ENCODE data around the gene INO80D.

DNA sequence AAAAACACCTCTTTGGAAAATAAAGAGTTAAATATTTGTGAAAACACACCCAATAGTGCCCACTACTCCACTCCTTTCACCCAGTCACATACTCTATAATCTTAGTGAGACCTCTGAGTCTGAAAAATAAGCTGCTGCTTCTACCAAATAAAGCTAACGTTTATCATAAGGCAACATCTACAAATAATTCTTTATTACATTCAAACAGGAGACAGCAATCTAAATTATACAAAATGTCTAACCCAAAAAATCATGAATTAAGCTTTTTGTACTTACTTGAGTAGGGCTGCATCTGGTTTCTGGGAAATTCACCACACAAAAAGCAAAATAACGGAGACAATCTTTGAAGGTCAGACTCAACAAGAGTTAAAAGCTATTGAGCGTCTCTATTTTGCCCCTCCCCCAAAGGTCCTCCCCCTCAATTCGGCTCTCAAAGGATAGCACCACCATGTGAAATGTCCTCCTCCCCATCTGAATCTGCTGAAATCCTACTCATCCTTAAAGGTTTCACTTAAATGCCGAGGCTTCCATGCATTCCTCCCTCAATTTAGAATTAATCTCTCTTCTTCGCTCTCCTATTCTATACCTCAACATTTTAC lies 1.9 kb downstream of the RAPH1 start:
- PRO-cap, 6 experiments = no peak in any of the 6 experiments
- RAMPAGE, long total RNA, 2 experiments = no peak in any of the 2 experiments
- RRBS = no CpG with 5 or more reads among the region's 6 CpGs

DNA sequence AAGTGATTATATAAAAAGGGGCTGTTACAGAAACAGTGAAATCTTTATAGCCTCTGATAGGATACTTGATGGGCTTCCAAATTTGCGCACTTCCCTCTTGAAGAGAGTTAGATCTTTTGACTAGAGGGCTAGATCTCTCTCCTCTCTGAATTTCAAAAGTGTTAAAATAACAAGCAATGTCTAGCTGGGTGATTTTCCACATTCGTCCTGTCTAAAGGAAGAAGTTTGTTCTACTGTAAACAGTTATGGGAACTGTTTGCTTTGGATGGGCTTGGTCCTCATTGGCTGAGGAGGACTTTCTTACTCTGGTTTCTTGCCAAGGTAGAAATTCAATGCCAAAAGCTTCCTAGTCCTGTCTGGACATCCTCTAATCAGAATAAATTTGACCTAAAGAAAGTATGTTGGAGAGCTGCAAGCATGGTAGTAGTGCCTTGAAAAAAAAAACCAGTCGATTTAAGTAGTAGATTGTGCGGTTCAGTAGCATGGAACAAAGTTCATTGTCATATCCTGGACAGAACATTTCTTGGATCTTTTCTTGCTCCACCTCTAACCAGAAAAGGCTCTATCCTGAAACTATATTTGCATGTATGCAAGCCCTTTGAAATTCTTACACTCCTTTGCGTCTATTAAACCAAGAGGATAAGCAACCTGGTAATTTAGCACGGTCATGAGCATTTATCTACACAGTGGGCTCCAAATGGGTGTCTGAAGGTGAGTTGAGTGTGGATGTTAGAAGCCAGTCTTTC lies 47.5 kb upstream of the RAPH1 start:
- PRO-cap, 6 experiments = no peak in any of the 6 experiments
- RAMPAGE, long total RNA, 2 experiments = no peak in any of the 2 experiments
- RRBS = no CpG with 5 or more reads among the region's 6 CpGs

DNA sequence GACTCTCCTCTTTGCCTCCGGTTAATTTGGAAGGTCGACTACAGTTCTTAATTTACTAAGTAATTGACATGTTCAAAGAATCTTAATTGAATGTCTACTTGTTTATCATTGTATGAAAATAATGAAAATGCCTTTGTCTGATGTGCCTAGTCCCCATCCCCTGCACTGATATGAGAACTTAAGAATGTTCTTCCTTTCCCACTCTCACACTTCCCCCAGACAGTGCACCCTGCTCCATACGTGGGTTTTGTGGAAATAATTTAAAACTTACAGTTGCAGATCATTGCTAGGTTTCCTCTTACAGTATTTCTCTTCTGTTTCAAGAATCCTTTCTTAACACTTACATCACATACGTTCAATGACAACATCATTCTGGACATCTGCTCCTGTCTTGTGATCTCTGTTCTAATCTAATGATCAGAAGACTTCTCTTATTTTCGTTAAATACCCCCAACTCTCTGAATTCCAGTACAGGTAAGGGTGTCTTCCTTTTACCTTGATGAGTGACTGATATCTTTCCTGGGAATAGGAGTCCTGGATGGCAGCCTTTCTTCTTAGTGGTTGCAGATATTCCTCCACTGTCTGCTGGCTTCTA lies 3.6 kb downstream of the ICOS start:
- PRO-cap, 6 experiments = no peak in any of the 6 experiments
- RAMPAGE, long total RNA, 2 experiments = no peak in any of the 2 experiments
- RRBS = no CpG with 5 or more reads among the region's 5 CpGs

- PRO-cap, 6 experiments = no peak in any of the 6 experiments
- RAMPAGE, long total RNA, 2 experiments = no peak in any of the 2 experiments
- RRBS = no CpG with 5 or more reads among the region's 2 CpGs
These were observed 90.3 kb downstream of the ICOS start for GRCh38 chr2:204026946-204027219.

DNA sequence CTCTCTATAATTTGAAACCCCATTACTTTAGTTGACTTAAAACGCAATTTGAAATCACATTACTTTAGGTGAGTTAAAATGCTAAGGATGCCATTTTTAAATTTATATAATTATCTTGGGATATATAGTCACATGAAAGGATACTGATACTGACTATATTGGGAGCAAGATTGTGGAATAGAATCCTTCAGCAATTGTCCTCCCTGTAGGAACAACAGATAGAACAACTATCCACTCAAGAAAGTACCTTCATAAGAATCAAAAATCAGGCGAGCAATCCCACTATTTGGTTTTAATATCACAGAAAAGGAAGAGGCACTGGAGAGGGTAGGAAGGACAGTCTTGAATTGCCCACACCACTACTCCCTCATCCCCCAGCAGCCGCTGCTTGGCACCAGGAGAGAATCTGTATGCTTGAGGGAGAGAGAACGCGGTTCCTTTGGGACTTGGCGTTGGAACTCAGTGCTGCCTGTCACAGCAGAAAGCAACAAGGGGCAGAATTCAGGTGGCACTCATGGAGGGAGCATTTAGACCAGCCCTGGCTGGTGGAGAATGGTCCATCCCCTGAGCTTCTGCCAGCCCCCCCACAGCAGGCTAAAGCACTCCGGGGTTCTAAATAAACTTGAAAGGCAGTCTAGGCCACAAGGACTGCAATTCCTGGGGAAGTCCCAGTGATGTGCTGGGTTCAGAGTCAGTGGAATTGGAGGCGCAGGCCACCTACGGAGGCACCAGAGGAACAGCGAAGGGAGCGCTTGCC lies 252.7 kb downstream of the PARD3B start:
- PRO-cap, 6 experiments = no peak in any of the 6 experiments
- RAMPAGE, long total RNA, 2 experiments = no peak in any of the 2 experiments
- RRBS = no CpG with 5 or more reads among the region's 11 CpGs

GRCh38 chr2:205700099-205700600 lies 17.8 kb downstream of the NRP2 start:
- PRO-cap, 6 experiments = no peak in any of the 6 experiments
- RAMPAGE, long total RNA, 2 experiments = no peak in any of the 2 experiments
- RRBS = no CpG with 5 or more reads among the region's 6 CpGs

- PRO-cap, 6 experiments = no peak in any of the 6 experiments
- RAMPAGE, long total RNA, 2 experiments = no peak in any of the 2 experiments
- RRBS = no CpG with 5 or more reads among the region's 1 CpG
These were observed 86.6 kb downstream of the NRP2 start for GRCh38 chr2:205768926-205769365.

GRCh38 chr2:205931138-205931499 lies 154.9 kb downstream of the INO80D start:
- PRO-cap, 6 experiments = no peak in any of the 6 experiments
- RAMPAGE, long total RNA, 2 experiments = no peak in any of the 2 experiments
- RRBS = no CpG with 5 or more reads among the region's 3 CpGs

DNA sequence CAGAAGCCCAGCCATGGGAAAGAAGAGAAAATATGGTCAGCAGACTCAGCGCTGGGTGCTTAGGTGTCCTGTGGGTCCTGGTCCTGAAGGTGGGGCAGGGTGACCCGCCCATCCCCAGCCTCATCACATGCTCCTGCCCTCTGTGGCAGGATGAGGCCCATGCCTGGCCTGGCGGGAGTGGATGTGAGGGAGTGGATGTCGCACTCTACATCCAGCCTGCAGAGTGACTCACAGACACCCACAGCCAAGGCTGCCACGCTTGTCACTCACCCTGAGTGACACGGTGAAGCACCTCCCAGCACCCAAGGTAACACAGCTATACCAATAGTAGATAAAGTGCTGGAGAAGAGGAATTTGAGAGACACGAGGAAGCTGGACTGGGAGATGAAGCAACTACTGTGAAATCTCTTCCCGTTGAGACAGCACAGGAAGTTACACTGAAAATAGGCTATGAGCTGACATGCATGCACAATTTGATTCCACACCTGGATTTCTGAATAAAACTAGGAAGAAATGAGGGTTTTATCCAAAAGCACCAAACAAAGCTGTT lies 141.4 kb downstream of the INO80D start:
- PRO-cap, 6 experiments = no peak in any of the 6 experiments
- RAMPAGE, long total RNA, 2 experiments = no peak in any of the 2 experiments
- RRBS = no CpG with 5 or more reads among the region's 8 CpGs

- PRO-cap, 6 experiments = no peak in any of the 6 experiments
- RAMPAGE, long total RNA, 2 experiments = no peak in any of the 2 experiments
- RRBS = no CpG with 5 or more reads among the region's 6 CpGs
These were observed 63.3 kb downstream of the INO80D start for GRCh38 chr2:206022796-206023037.

- PRO-cap, 6 experiments = peak in 6 of 6 experiments; most common plus-strand start chr2:206085960 (in 6); most common minus-strand start chr2:206085853 (in 6)
- RAMPAGE, long total RNA, 2 experiments = start-site peak on the minus strand in 1 of 2 experiments, at chr2:206085774-206086174 at its widest, 12 to 26 reads per replicate
- RRBS = under 1% methylated on average over 18 of the region's 43 CpGs
These were observed at the start of gene INO80D for GRCh38 chr2:206085707-206086436. Gene INO80D (minus strand): TSS chr2:206086174.

GRCh38 chr2:206144661-206145035 lies 14.6 kb downstream of the NDUFS1 start:
- PRO-cap, 6 experiments = no peak in any of the 6 experiments
- RAMPAGE, long total RNA, 2 experiments = no peak in any of the 2 experiments
- RRBS = no CpG with 5 or more reads among the region's 2 CpGs

- PRO-cap, 6 experiments = no peak in any of the 6 experiments
- RAMPAGE, long total RNA, 2 experiments = no peak in any of the 2 experiments
- RRBS = no CpG with 5 or more reads among the region's 1 CpG
These were observed 16.6 kb downstream of the ADAM23 start for GRCh38 chr2:206460063-206460290.

DNA sequence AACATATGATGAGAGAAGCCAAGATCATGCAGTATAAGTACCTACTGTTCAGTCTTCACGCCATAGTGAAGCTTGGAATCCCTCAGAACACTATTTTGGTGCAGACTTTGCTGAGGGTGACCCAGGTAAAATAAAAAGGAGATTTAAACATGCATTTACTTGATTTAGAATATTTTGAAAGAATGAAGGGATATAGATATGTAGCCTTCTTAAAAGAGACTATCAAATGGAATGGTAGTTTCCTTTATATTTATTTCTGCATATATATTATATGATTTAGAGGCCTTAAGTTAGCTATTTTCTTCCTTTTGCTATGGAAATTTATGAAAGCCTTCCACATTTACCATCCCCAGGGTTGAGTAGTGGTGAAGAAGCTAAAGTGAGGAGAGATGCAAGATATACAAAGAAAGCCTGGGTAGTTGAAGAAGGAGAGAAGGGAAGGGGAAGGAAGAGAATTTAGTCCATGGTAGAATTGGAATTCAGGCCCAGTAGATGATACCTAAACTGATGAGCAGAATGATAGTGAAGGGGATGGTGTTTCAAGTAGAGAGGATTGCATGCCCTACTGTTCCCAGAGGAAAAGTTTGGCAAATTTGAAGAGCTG lies 2.0 kb downstream of the FASTKD2 start:
- PRO-cap, 6 experiments = no peak in any of the 6 experiments
- RAMPAGE, long total RNA, 2 experiments = no peak in any of the 2 experiments
- RRBS = no CpG with 5 or more reads among the region's 1 CpG

DNA sequence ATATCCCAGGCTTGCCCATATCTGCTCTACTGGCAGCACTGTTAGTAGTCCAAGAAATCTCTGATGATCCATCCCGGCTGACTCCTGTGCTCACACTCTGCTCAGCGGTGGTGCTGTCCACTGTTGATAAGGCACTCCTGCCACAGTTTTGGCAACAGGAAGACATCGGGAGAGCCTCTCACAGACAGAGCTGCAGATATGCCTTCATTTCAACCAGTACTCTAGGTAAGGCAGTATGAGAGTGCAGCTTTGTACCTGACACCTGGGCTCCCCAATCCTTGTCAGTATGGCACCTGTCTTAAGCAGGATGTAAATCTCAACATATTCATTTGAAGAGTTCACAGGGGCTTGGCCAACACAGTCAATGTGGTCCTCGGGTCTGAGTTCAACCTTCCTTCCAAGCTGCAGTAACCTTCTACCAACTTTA lies 16.4 kb downstream of the KLF7 start:
- PRO-cap, 6 experiments = peak in 2 of 6 experiments; most common plus-strand start position 145 of the sequence (in 1); most common minus-strand start position 99 of the sequence (in 2)
- RAMPAGE, long total RNA, 2 experiments = no peak in any of the 2 experiments
- RRBS = no CpG with 5 or more reads among the region's 4 CpGs

GRCh38 chr2:207226874-207228064 lies 61.5 kb upstream of the KLF7 start:
- PRO-cap, 6 experiments = peak in 1 of 6 experiments; most common plus-strand start chr2:207227273 (in 1)
- RAMPAGE, long total RNA, 2 experiments = no peak in any of the 2 experiments
- RRBS = no CpG with 5 or more reads among the region's 25 CpGs

- PRO-cap, 6 experiments = peak in 1 of 6 experiments; most common minus-strand start chr2:207229288 (in 1)
- RAMPAGE, long total RNA, 2 experiments = no peak in any of the 2 experiments
- RRBS = no CpG with 5 or more reads among the region's 3 CpGs
These were observed 63.3 kb upstream of the KLF7 start for GRCh38 chr2:207229017-207229535.

DNA sequence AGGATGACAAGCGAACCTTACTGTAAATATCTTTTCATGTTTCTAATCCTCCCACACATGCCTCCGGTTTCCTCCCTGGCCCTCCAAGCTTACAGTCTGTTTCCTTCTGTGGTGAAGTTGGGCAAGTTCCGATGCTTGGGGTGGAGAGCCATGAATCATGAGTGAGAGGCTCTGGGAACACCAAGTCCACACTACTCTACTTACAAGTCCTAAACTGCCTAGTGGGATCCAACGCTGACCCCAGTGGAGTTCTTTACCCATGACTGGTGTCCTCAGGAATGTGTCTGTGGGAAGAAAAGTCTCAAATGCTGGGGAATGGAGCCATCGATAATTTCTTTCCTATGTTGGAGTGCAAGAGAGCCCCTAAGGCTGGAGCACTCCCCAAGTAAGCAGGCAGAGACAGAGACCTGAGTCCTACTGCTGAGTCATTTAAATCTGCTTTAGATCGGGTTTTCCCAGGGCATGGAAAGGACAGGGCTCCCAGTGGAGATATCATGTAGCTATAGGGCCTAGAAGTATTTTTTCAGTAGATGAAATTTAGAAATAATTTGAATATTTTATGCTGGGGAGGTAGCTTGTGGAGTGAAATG lies 73.5 kb upstream of the KLF7 start:
- PRO-cap, 6 experiments = peak in 1 of 6 experiments; most common plus-strand start position 205 of the sequence (in 1); most common minus-strand start position 98 of the sequence (in 1)
- RAMPAGE, long total RNA, 2 experiments = no peak in any of the 2 experiments
- RRBS = no CpG with 5 or more reads among the region's 6 CpGs

GRCh38 chr2:207515565-207516159 lies 14.1 kb upstream of the CREB1 start:
- PRO-cap, 6 experiments = no peak in any of the 6 experiments
- RAMPAGE, long total RNA, 2 experiments = no peak in any of the 2 experiments
- RRBS = no CpG with 5 or more reads among the region's 3 CpGs

- PRO-cap, 6 experiments = no peak in any of the 6 experiments
- RAMPAGE, long total RNA, 2 experiments = no peak in any of the 2 experiments
- RRBS = no CpG with 5 or more reads among the region's 2 CpGs
These were observed 14.9 kb downstream of the CCNYL1 start for GRCh38 chr2:207726287-207726869.